ENCODE results near the genes MBTD1 and STXBP4.

GRCh38 chr17:50551802-50552283, 4.9 kb downstream of the SPATA20 start:
- PRO-cap = no peak
- RAMPAGE, long total RNA, 3 experiments = no peak in any of the 3 experiments

GRCh38 chr17:50559177-50560248, 1.0 kb upstream of the CACNA1G start:
- PRO-cap = no peak
- RAMPAGE, long total RNA, 3 experiments = no peak in any of the 3 experiments

GRCh38 chr17:50565706-50566467, 5.4 kb downstream of the CACNA1G start:
- PRO-cap = no peak
- RAMPAGE, long total RNA, 3 experiments = no peak in any of the 3 experiments

- PRO-cap = no peak
- RAMPAGE, long total RNA, 3 experiments = no peak in any of the 3 experiments
Measured at GRCh38 chr17:50621353-50622102, 13.2 kb upstream of the ABCC3 start.

GRCh38 chr17:50672989-50673644, 34.6 kb downstream of the ANKRD40 start:
- PRO-cap = no peak
- RAMPAGE, long total RNA, 3 experiments = no peak in any of the 3 experiments

GRCh38 chr17:50720399-50720821, 1.0 kb downstream of the LUC7L3 start:
- PRO-cap = no peak
- RAMPAGE, long total RNA, 3 experiments = no peak in any of the 3 experiments

GRCh38 chr17:50753555-50754059, 13.7 kb downstream of the ANKRD40CL start:
- PRO-cap = no peak
- RAMPAGE, long total RNA, 3 experiments = no peak in any of the 3 experiments

GRCh38 chr17:50866479-50867349, 560 bp upstream of the TOB1 start:
- PRO-cap = bidirectional peak, plus-strand start at chr17:50866758, minus-strand start at chr17:50866354
- RAMPAGE, long total RNA, 3 experiments = start-site peak on the plus strand in 3 of 3 experiments, at chr17:50866744-50866797 at its widest, 31 to 57 reads per replicate

GRCh38 chr17:50922089-50923039, 56.2 kb upstream of the TOB1 start:
- PRO-cap = no peak
- RAMPAGE, long total RNA, 3 experiments = no peak in any of the 3 experiments

DNA sequence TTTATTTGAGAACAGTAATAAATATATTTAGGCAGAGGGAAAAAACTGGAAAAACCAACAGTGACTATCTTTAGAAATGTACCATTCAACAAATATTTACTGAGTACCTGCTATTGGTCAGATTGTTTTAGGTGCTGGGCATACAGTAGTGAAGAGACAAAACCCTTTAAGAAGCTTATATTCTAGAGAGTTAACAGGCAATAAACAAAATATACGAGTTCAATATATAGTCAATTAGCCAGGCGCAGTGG, 69.6 kb upstream of the TOB1 start:
- PRO-cap = no peak
- RAMPAGE, long total RNA, 3 experiments = no peak in any of the 3 experiments

- PRO-cap = no peak
- RAMPAGE, long total RNA, 3 experiments = no peak in any of the 3 experiments
Measured at GRCh38 chr17:51013942-51014438, 106.7 kb downstream of the SPAG9 start.

GRCh38 chr17:51251051-51251852, 8.6 kb downstream of the MBTD1 start:
- PRO-cap = no peak
- RAMPAGE, long total RNA, 3 experiments = no peak in any of the 3 experiments

DNA sequence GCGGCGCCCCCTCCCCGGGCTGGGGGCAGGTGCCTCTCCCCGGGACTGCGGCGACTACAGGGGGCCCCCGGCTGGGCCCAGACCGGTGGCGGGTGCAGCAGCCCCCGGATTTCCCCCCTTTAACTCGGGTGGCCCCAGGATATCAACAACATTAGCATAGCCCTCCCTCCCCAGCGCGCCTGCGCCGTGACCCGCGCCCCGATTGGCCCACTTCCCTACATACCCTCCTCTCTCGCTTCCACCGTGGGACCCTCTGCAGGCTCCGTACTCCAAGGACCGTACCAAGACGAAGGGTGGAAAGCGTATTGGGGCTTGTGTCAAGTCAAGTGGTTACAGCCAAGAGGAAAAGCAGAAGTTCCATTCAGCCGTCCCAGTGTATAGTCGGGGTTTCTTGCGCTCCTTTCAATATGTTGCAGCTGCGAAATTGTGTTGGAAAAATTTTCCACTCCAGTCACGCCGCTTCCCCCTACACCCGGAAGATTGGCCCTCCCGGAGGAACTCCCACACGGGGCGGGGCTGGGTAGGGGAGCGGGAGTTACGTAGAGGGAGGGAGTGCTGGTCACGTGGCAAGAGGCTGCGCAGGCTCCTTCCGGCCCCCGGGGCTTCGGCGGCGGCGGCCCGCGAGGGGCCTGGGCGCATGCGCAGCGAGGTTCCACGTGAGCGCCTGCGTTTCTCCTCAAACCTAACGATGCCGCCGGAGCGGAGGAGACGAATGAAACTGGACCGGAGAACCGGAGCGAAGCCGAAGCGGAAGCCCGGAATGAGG, at the start of gene MBTD1:
Gene MBTD1 (minus strand): TSS at position 153 of the 766 bp plus-strand sequence.
- PRO-cap = bidirectional peak, plus-strand start at position 547 of the sequence, minus-strand start at position 188 of the sequence; unidirectional peak, plus-strand start at position 657 of the sequence
- RAMPAGE, long total RNA, 3 experiments = start-site peak on the plus strand in 3 of 3 experiments, centred at positions 646 to 667 of the sequence, 164 to 275 reads per replicate; start-site peak on the minus strand in 3 of 3 experiments, centred at positions 152 to 173 of the sequence, 51 to 101 reads per replicate

DNA sequence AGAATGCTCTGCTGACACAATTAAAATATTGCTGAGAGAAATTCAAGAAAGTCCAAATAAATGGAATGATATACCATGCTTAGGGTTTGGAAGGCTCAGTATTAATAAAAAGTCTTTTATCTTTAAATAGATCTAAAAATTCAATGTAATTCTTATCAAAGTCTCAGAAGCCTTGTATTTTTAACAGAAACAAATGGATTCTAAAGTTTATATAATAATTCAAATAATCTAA, 180.6 kb downstream of the CA10 start:
- PRO-cap = no peak
- RAMPAGE, long total RNA, 3 experiments = no peak in any of the 3 experiments

DNA sequence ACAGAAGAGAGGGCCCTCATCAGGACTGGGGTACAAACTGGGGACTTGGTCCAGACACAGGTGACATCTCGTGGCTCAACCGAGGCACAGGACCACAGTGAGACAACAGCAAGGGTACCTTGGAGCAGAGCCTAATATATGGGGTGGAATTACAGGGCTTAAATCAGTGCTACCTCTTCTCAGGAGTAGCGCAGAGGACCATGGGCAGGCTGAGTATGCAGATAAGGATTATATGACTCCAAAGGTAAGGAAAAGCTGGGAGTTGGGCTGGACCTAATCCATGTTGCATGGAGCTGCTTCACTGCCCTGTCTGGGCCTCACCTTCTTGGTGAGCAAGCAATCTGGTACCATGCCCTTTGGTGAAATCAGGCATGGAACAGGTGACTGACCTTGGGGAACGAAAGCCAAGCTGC, 25.7 kb downstream of the CA10 start:
- PRO-cap = no peak
- RAMPAGE, long total RNA, 3 experiments = no peak in any of the 3 experiments

- PRO-cap = bidirectional peak, plus-strand start at chr17:54968818, minus-strand start at chr17:54968654
- RAMPAGE, long total RNA, 3 experiments = start-site peak on the plus strand in 2 of 3 experiments, at chr17:54968713-54968799 at its widest, 80 to 85 reads per replicate; start-site peak on the minus strand in 3 of 3 experiments, at chr17:54968621-54968705 at its widest, 483 to 645 reads per replicate
Measured at GRCh38 chr17:54968346-54969434, at the start of gene STXBP4. Gene STXBP4 (plus strand): TSS chr17:54968765.

- PRO-cap = no peak
- RAMPAGE, long total RNA, 3 experiments = no peak in any of the 3 experiments
Measured at GRCh38 chr17:55072847-55073281, 104.3 kb downstream of the STXBP4 start.

GRCh38 chr17:55238968-55239228, 25.9 kb upstream of the HLF start:
- PRO-cap = no peak
- RAMPAGE, long total RNA, 3 experiments = no peak in any of the 3 experiments

- PRO-cap = no peak
- RAMPAGE, long total RNA, 3 experiments = start-site peak on the plus strand in 1 of 3 experiments, at chr17:55283449-55283600 at its widest, 11 reads per replicate
Measured at GRCh38 chr17:55283171-55284038, 18.6 kb downstream of the HLF start.

GRCh38 chr17:55437352-55437735, 15.7 kb upstream of the MMD start:
- PRO-cap = no peak
- RAMPAGE, long total RNA, 3 experiments = no peak in any of the 3 experiments